Sciatic nerve (tissue), 1 donor: ENCODE measurements around the gene CPD.

- PRO-cap: no peak
Measured at GRCh38 chr17:29917294-29917681, 12.7 kb downstream of the SSH2 start.

- PRO-cap: no peak
Measured at GRCh38 chr17:29930416-29930744, 352 bp upstream of the SSH2 start.

DNA sequence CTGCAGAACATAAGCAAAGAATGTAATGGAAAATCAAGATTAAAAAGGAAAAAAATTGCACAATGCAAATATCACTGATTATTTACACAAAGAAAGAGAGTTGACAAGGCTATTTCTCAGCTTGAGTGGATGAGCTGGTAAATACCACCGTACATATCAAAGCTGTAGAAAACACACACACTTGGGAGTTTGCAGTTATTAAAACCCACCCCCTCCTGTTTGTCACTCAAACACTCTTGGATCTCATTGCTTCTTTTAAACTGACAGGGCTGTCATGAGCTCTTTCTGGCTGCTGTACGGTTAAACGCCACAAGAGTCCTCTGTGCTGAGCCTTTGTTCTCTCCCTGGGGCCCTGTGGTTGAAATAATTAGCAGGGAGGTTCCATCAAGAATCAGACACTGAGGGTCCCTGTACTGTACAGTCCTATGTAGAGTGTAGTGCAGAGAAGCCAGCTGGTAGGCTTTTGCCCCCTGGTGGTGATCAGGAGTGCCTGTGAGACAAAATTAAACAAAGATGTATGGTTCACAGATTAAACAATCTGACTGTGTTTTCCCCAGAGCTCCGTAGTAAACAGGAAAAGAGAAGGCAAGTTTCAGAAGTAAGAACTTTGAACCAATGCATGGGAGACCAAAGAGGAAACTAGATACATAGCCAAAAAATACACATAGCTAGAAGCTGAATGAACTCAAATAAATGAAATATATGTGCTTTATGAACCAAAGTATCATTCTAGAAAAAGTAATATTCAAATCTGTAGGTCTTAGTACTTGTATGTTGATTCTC lies 1.2 kb upstream of the SSH2 start:
- PRO-cap: no peak

- PRO-cap: bidirectional peak, plus-strand start at chr17:30236962, minus-strand start at chr17:30236974
Measured at GRCh38 chr17:30236797-30237337, 1.4 kb upstream of the SLC6A4 start.

GRCh38 chr17:30378626-30379236 lies at the start of gene CPD:
CPD (plus strand) TSS chr17:30378927.
- PRO-cap: bidirectional peak, plus-strand start at chr17:30378939, minus-strand start at chr17:30378703; bidirectional peak, plus-strand start at chr17:30379161, minus-strand start at chr17:30379155

DNA sequence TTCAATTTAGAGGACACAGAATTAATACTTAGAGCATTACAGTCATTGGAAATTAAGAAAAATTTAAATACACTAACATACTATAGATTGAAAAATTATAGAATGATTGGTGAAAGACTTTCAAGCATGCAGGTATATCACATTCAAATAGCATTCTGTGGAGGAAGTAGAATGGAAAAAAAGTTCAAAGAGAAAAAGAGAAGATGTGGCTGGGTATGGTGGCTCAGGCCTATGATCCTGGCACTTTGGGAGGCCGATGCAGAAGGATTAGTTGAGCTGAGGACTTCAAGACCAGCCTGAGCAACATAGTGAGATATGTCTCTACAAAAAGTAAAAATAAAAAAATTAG lies 18.5 kb downstream of the CPD start:
- PRO-cap: no peak

DNA sequence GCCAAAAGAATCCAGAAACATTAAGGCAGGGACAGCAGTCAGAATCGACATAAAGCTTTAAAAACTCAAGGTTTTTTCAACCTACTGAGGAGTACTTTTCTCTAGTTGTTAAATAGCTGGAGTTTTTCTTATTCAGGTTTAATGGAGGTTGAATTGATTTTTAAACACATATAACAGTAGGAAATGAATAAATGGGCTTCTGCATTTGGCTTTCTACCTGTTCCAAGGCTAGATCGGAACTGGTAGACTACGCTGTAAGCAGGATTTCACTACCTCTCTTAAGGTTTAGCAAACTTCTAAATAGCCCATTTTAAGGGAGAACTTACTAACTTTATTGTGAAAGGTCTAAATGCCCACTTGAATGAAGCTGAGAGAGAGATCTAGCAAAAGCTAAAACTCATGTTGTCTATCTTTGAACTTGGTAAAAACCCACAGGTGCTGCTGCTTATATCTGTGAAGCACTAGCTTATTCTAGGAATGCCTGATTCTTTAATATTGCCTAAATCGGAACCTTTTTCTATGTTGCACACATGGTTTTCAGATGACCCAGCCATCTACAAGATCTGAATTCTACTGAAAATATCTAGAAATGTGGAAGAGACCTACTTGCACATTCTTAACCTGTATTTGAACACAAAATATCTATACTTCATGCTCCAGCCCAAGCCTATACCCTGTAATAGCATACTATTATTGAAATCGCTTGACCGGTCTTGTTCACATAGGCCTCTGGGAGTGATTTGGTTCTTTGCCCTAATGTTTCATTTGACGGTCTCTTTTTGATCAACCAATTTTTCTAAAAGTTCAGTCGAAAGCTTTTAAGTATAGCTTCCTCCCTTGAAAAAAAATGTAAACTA lies 11.8 kb upstream of the GOSR1 start:
- PRO-cap: no peak

DNA sequence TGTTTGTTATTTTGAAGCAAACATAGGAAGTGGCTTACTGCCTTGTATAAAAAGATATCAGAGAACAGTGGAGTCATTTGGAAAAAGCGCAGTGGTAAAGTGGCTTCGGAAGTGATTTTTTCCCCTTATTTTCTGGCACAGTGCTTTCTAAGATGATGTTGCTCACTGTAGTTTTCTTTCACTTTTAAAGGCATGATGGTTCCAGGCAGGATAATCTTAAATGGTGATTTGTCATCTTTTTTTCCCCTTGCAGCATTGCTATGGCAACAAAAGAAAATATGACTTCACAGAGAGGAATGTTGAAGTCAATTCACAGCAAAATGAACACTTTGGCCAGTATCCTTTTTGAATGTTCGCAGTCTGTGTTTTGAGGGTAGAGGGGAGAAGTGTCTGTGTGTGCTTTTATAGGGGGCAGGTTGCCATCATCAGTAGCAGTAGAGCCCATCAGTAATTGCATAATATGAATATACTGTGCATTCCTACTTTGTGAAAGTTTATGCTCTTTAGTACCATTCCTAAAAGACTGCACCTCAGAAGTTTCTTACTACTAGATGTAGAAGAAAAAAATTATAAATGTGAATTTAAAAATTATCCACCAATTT lies 42.6 kb downstream of the GOSR1 start:
- PRO-cap: unidirectional peak, minus-strand start at position 186 of the sequence

- PRO-cap: no peak
Measured at GRCh38 chr17:30666692-30667570, 157.6 kb downstream of the CRLF3 start.

DNA sequence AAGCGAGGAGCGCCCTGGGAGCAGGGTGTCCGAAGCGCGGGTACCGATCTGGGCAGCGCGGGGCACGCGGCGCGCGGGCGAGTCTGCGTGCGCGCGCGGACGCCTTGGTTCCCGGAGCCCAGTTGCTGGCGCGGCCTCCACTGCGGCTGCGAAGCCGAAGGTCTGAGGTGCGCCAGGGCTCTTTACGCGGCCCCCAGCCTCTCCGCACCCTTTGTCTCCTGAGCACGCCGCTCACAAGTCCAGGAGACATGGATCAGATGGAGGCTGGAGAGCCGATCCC lies 118.4 kb downstream of the CRLF3 start:
- PRO-cap: no peak

DNA sequence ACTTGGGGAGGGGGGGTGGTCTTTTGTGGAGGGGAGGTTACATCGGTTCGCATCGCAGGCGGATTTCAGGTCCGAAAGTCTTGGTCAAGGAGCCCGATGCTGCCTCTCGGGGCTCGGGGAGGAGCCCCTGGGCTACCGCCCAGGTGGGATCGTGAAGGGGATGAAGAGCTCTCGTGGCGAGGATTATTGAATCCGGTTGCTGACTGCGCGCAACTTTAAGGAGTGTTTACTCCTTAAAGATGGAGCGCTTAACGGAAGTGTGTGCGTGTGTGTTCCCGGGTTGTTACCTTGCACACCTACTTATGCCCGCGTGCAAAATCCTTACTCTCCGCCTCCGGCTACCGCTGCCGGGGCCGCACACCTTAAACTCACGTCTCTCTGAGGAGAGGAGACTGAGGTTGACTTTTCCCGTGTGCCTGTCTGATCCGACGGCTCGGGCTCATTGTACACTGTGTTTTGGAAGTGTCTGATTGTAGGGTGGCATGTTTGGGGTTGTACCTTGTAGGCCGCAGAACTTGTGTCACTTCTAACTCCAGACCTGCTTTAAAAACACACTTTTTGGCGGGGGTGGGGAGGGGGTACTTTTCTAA lies 38.3 kb downstream of the RNF135 start:
- PRO-cap: no peak

GRCh38 chr17:31186186-31186740 lies 91.5 kb downstream of the NF1 start:
- PRO-cap: no peak

DNA sequence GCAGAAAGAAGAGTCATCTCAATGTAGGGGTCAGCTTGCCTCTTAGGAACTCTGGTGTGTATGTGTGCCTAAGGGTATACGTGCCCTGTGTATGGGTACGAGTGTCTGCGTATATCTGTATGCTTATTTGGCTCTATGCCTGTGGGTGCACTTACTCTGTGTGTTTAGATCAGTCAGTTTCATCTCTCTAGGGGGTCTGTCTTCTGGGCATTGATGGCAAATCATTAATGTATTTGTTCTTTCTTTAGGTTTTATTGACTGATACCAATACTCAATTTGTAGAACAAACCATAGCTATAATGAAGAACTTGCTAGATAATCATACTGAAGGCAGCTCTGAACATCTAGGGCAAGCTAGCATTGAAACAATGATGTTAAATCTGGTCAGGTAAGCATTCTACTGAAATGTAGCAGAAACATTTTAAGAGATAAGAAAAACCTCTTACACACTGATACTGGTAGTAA lies 67.4 kb downstream of the OMG start:
- PRO-cap: no peak

- PRO-cap: no peak
Measured at GRCh38 chr17:31320339-31320538, 1.2 kb downstream of the EVI2A start.

GRCh38 chr17:31375212-31375789 lies 16.2 kb upstream of the RAB11FIP4 start:
- PRO-cap: no peak

GRCh38 chr17:31479930-31480592 lies 88.6 kb downstream of the RAB11FIP4 start:
- PRO-cap: no peak

- PRO-cap: no peak
Measured at GRCh38 chr17:31490033-31490805, 98.7 kb downstream of the RAB11FIP4 start.

DNA sequence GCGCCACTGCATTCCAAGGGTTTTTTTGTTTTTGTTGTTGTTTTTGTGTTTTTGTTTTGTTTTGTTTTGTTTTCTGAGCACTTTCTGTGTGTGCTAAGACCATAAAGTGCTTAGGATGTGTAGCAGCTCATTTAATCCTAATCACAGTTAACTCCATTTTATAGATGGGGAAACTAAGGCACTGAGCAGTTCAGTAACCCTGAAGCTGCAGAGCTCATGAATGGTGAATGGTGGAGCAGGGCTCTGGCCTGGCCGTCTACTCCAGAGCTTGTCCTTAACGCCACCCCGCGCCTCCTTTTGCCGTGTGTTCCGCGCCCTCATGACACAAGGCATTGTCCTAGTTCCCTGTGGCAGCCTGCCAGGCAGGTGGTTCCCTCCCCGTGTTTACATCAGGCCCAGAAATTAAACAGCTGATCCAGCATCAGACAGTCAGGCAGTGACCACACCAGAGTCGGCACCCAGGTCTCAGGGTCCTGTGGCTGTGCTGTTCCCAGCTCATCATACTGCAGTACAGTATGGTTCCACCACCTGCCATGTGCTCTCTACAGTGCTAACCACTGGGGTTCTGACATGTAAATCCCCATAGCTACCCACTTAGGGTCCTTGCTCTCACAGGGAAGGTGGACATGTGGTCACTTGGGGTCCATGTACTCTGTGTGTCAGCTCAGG lies 119.6 kb downstream of the RAB11FIP4 start:
- PRO-cap: no peak

GRCh38 chr17:31549055-31549366 lies 157.5 kb downstream of the RAB11FIP4 start:
- PRO-cap: no peak

DNA sequence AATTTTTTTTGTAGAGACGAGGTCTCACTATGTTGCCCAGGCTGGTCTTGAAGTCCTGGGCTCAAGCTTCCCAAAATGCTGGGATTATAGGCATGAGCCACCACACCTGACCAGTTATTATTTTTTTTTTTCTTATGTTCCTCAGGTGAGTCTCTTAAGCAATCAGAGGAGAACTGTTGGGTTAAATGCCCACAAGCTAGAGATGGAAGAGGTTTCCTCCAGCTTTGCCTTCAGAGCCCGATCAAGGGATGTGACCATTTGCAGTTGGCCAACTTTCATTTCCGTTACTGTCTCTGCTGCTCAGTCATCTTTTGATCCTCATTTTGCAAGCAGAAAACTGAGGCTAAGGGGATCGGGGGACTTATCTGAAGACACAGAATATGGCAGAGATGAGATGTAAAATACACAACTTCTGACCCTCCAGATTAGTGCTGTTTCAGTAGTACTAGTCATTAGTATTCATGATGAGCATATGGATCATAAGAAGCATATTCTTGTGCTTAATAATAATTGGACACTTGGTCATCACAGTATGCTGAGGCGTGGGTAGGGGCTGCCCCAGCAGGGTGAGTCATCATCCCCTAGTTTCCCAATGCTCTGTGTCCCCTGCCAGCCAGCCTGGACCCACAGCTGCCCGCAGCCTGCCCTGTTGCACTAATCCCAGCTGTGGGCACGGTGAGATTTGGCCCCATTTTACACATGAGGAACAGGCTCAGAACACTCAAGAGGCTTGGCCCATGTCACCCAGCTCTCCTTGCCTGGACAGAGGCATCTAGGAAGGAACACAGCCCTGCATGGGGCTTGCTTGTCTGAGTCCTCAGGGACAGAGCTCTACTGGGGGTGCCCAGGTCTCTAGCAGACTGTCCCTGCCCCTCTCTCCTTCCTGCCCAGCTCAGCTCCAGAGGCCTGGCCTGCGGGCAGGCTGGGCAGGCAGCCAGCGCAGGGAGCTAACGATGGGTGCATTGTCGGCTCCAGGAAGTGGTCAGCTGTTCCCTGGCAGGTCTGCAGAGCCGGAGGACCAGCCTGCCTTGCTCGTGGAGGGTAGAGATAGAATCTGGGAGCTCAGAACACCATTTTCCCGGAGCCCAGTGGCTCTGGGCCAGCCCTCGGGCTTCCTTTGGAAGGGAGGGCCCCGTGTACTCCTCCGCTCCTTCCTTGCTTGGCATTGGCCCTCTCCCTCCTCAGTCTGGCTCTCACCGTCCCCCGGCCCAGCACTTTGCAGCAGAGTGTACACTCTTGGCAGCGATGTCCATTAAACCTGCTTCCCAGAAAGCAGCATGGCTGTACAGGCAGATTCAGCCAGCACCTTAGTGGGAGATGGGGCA lies 189.2 kb downstream of the RAB11FIP4 start:
- PRO-cap: unidirectional peak, plus-strand start at position 700 of the sequence; bidirectional peak, plus-strand start at position 989 of the sequence, minus-strand start at position 864 of the sequence